Anterior vena cava (tissue), 1 donor: ENCODE results near the genes DCT and DZIP1.

GRCh38 chr13:91354327-91355503, 43.7 kb upstream of the GPC5 start:
- PRO-cap, result no peak

- PRO-cap, result no peak
Measured at GRCh38 chr13:91372763-91373274, 25.6 kb upstream of the GPC5 start.

- PRO-cap, result no peak
Measured at GRCh38 chr13:93495663-93496776, 269.4 kb downstream of the GPC6 start.

- PRO-cap, result no peak
Measured at GRCh38 chr13:94323760-94324114, 155.7 kb downstream of the DCT start.

DNA sequence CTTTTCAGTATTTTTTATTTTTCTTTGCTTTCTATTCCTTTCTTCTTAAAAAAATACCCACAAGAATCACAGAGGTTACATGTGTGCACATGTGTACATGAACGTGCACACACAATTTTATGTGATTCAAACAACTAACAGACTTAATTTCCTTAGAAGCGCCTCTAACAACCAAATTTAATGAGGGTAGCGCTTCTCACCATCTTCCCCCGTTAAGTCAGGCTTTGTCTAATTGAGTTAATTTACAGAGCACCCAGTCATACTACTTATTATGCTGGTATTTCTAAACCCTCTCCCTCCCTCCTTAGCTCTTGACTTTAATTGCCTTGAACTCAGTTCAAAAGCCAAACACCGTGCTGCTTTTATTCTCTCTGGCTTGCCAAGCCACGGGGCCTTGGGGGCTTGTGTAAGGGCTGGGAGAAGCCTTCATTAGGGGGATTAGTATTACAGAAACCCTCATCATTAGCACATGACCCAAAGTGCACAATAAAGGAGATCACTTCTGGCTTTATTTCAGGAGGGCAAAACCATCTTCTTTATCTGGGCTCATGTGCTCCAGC, at the start of gene DCT:
Gene DCT (minus strand): TSS at position 338 of the 560 bp plus-strand sequence.
- PRO-cap, result no peak

- PRO-cap, result no peak
Measured at GRCh38 chr13:94662117-94662716, 50.1 kb downstream of the SOX21 start.

DNA sequence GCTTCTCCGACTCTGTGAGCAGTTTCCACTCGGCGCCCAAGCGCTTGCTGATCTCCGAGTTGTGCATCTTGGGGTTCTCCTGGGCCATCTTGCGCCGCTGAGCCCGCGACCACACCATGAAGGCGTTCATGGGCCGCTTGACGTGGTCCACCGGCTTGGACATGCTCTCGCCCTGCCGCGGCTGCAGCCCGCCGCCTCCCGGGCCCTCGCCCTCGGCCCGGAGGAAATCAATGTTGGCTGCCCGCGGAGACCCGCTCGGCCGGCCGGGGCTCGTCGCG, 519 bp downstream of the SOX21 start:
- PRO-cap, result no peak

- PRO-cap, result no peak
Measured at GRCh38 chr13:95239753-95240269, 61.4 kb downstream of the ABCC4 start.

DNA sequence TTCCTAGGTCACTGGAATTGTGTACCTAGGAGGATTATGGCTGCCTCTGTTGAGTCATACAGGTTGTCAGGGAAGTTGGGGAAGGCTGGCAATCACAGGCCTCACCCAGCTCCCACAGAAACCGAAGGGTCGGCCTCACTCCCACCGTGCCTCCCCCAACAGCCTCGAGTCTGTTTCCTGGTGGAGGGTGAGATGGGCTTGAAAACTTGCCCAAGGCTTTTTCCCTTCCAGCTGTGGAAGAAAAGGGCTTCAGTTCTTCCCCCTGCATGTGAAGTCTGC, 60.2 kb upstream of the CLDN10 start:
- PRO-cap, result no peak

- PRO-cap, result bidirectional peak, plus-strand start at chr13:95644843, minus-strand start at chr13:95644706
Measured at GRCh38 chr13:95644292-95645025, at the start of gene DZIP1. TSS of gene DZIP1 (minus strand) at chr13:95644706.

DNA sequence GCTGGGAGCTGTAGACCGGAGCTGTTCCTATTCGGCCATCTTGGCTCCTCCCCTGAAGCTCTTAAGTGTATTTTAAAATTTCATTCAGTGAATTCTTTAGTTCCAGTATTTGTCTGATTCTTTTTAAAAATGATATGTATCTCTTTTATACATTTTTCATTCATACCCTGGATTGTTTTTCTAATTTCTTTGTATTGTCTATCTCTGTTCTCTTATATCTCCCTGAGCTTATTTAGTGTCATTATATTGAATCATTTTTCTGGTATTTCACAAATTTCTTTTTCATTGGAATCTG, 63.8 kb downstream of the DNAJC3 start:
- PRO-cap, result no peak

GRCh38 chr13:97116643-97117307, 105.4 kb upstream of the MBNL2 start:
- PRO-cap, result no peak

- PRO-cap, result no peak
Measured at GRCh38 chr13:97256959-97257571, 34.9 kb downstream of the MBNL2 start.

DNA sequence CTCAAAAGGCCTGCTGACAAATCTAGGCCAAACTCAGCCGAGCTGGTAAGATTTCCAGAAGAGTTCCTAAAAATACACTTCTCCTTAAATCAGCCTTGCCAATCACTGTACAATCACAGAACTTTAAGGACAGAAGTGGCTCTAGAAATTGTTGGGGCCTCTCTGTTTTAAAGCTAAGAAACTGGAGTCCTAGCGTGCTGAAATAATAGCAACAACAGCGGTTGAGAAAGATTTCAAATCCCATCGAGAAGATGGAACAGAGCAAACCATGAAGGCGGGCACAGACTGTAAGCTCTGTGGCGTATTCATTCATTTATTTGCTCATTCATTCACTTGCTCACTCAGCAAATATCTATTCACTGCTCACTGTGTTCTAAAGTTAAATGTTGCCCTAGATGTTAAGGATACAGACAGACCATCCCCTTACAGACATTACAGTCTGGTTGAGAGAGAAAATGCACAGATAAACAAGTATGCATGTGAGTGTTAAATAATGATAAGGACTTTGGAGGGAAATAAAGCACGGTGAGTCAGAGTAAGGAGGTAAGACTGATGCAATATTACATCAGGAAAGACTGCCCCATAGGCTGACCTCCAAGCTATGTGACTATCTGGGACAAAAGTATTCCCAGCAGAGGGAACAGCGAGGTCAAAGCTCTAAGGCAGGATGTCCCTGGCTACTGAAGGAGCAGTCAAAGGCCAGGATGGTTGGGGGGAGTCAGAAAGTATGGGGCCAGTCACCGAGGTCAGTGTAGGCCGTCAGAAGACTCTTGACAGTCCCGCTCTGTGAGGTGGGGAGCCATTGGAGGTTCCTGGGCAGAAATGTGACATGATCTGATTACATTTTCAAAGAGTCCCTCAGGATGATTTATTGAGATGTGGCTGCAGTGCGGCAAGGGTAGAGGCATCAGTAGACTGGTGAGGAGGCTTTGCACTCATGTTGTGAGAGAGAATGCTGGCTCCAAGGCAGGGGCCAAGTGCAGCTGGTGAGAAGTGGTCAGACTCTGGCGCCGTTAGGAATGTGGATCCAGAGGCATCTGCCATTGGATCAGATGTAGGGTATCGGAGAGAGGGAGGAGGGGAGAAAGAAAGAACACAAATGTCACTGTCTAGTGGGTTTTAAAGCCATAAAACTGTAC, 37.8 kb downstream of the MBNL2 start:
- PRO-cap, result no peak

DNA sequence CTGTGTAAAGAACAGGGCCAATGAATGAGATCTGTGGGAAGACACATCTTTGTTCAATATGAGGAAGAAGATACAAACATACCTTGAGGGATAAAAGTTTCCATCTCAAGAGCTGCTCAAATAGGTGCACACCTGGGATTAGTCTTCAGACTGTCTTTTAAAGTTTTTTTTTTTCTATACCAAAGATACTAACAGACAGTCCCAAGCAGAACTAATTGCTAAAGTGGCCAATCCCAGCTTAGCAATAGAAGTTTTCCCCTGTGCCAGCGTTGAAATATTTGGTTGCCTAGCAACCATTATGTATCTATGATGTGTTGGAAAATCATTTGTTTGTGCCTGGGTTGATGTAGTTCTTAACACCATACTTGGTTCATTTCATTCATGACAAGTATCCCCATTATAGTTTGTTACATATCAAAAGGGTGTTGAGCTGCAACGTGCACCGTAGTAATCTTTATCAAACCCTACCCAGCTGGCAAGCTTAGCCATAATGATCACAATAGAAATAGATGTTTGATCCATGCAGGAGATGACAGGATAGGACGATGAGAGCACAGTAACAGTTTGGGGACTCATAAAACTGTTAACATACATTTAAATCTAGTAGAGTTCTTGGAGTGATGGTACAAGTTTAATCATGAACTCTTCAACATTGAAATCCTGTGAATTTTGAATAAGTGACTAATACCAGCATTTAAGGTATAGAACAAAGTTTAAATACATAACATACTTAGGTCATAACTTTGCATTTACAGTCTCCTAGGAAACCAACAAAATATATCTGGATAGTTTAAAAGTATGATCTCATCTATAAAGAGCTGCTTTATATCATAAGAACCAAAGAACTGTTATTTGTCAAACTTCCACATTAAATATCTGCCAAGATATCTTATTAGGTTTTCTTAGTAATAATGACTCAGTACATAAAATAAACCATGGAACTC, 73.3 kb downstream of the MBNL2 start:
- PRO-cap, result no peak

DNA sequence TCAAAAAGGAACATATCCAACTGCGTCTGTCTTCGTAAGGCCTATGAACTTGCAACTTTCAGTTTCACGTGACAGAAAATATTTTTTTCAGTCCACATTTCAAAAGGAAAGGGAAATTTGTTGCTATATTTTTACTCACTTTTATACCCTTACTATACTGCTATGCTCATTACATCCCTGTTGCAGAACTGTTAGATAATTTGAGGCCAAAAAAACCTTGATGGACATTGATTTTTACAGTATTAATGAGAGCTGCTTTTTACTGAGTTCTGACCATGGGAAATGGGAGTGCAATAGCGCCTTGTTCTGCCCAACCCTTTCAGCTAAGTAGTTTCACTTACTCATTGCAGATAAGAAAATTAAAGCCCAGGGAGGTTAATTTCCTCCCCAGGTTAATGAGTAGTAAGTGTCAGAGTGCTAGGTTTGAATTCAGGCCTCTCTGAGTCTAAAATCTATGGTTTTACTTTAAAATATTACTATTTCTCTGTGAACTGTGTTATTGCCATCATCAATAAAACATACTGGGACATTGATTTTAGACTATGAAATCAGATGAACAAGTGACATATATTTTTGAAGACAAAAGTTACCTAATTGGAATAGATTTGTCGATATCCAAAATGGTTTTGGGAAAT, 93.6 kb upstream of the RAP2A start:
- PRO-cap, result no peak

DNA sequence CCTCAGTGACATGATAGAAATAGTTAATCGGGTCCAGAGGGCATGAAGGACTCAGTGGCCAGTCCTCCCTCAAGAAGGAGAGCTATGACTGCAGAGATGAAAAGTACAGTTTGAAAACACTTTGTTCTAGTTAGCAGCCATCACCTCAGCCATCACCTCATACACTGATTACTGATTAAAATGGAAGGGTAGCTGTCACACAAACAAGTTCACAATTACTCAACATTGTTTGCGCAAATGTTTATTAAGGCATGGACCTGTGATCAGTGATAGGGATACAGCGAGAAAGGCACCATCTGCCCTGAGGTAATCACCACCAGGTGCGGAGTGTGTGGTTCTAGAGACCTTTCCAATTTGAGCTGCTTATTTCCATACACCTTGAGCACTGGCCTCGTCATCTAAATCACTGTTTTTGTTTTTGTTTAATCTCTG, 85.3 kb upstream of the RAP2A start:
- PRO-cap, result no peak

DNA sequence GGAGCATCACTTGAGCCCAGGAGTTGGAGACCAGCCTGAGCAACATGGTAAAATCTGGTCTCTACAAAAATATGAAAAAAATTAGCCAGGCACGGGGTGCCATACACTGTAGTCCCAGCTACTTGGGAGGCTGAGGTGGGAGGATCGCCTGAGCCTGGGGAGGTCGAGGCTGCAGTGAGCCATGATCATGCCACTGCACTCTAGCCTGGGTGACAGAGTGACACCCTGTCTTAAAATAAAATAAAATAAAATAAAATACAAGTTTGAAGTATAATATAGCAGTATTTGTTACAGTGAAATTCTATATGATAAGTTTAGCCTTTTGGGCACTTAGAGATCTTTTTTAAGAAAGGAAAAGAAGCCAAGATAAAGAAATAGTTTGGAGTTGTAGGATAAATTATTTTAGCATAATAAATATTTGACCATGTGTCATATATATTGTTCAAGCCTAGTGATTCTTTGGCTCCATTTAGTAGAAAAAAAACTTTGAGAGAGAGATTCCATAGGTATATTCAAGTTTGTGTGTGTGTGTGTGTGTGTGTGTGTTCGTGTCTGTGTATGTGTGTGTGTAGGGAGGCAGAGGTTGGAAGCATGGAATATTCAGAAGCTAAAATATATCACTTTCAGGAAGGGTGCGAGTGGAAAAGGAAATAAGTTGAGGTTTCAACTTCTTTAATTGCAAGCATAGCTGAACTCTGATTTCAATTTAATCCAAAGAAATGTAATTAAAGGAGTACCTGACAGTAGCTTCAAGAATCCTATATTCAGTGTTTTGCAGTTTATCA, 65.6 kb upstream of the RAP2A start:
- PRO-cap, result no peak

- PRO-cap, result no peak
Measured at GRCh38 chr13:97538401-97538659, 104.4 kb downstream of the RAP2A start.

DNA sequence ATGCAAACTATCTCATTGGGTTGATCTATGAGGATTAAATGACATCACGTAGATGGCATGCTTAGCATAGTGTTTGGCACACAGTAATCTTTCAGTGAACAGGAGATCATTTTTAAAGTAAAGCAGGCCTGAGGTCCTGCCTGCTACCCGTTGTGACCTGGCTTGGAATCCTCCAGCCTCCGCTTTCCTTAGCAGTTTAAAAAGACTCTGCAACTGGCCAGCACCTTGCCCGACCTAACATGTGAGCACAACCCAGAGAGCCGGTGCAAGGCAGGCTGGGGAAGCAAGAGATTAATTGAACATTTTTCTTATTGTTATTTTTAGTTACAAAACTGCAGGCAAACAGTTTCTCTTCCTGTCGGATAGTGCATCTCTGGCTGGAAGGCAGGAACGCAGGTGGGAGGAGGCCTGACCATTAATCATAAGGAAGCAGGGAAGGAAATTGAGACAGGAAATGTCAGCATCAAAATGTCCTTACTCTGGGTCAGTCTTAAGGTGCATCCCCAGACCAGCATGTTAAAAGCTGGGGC, 226.5 kb downstream of the RAP2A start:
- PRO-cap, result no peak